Placental epithelial cell (primary cell): ENCODE measurements around the genes FAM13C, CCDC6 and TMEM26.

DNA sequence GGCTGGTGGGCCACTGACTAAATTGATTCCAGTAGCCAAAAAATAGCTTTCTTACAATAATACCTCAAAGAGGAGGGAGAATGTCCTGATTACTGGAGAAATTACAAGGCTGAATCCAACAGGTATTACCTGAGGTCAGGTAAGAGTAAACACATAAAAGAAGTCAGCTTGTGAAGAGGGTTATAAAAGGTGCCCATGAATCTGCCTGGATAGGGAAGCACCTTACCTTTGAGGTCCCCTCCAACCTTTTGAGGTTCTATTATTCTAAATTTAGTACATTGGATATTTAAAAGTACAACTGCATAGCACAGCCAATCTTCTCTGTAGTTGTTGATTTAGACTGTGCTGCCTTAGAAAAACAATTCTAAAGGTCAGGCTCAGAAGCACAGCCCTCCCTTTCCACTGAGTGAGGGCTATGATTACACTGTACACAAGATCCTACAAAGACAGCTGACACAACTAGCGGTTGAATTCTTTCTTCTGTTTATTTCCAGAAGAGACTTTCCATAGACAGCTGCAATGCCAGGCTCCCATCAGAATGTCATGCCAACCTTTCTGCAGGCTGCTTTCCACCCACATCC lies 39.5 kb downstream of the FAM13C start:
- CAGE, long polyA plus RNA = no peak

- CAGE, long polyA plus RNA = no peak
Observed at GRCh38 chr10:59362344-59363552, at the start of gene FAM13C. Gene FAM13C, minus strand, starts transcription at chr10:59362549.

GRCh38 chr10:59366153-59366514 lies 3.8 kb upstream of the FAM13C start:
- CAGE, long polyA plus RNA = no peak

GRCh38 chr10:59801297-59801932 lies 48.2 kb upstream of the MRLN start:
- CAGE, long polyA plus RNA = no peak

DNA sequence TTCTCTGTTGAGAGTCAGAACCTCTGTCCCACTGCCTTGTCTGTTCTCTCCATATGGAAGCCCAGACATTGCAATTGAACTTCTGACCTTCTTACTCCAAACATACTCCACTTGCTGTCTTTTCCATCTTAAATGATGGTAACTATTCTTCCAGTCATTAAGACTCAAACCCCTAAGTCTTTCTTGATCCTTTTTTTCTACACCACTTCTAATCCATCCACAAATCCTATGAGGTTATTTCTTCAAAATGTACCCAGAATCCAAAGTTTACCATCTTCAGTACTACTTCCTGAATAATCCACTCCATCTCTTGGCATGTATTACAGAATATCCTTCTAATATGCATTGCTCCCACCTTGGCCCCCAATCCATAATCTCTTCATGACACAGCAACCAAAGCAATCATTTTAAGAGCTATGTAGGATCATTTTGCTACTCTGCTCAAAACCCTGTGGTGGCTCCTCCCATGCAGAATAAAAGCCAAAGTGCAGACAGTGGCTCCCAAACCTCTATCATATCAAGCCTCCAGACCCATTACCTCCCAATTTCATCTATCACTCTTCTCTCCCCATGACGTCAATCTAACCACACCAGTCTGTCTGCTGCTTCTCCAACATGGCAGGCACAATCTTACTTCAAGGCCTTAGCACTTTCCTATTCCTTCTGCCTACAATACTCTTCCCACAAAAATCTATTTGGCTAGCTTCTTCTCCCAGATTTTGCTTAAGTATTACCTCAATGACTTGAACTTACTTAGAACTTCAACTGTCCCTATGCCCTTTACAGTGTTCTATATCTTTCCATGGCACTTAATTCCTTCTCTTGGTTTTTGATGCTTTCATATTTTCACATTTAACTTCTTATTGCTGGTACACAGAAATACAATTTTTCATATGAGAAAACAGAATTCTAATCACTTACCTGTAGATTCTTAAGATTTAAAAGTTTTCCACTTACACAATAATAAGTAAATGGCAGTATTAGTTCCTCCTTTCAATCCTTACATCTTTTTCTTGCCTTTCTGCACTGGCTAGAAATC lies 65.5 kb downstream of the CCDC6 start:
- CAGE, long polyA plus RNA = no peak

DNA sequence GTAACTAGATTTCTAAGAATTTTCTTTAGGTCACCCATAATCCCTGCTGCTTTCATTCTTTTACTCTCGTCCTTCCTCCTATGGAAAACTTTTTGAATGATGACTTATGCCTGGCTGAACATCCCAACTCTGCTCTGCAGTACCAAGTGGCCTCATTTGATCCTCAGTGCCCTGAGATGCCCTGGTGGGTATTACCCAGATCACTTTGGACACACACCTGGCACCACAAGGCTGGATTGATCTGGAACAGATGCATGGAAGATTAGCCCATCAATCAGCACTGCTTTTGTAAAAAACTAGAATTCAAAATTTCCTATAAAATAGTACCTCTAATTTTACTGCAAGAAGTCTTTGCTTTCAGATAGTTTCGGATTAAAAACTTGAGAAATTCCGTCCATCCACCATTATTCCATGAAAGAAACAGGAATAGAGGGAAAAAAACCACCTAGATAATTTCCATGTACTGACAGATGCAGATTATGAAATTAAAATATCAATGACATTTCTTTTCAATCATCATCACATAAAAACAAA lies 8.5 kb downstream of the CCDC6 start:
- CAGE, long polyA plus RNA = no peak

GRCh38 chr10:59906089-59907096 lies at the start of gene CCDC6:
Gene CCDC6, minus strand, starts transcription at chr10:59906556.
- CAGE, long polyA plus RNA = no peak

- CAGE, long polyA plus RNA = no peak
Observed at GRCh38 chr10:59960794-59961122, 54.4 kb upstream of the CCDC6 start.

DNA sequence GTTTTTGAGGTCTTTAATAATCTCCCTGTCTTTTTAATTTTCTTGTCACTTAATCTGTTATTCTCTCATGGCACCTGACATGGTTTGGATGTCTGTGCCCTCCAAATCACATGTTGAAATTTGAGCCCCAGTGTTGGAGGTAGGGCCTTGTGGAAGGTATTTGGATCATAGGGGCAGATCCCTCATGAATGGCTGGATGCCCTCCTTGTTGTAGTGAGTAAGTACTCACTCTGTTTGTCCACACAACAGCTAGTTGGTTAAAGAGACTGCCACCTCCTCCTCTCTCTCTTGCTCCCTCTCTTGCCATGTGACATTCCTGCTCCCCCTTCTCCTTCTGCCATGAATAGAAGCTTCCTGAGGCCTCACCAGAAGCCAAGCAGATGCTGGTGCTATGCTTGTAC lies 239.3 kb downstream of the ANK3 start:
- CAGE, long polyA plus RNA = no peak

- CAGE, long polyA plus RNA = no peak
Observed at GRCh38 chr10:60281798-60282476, 107.7 kb downstream of the ANK3 start.

DNA sequence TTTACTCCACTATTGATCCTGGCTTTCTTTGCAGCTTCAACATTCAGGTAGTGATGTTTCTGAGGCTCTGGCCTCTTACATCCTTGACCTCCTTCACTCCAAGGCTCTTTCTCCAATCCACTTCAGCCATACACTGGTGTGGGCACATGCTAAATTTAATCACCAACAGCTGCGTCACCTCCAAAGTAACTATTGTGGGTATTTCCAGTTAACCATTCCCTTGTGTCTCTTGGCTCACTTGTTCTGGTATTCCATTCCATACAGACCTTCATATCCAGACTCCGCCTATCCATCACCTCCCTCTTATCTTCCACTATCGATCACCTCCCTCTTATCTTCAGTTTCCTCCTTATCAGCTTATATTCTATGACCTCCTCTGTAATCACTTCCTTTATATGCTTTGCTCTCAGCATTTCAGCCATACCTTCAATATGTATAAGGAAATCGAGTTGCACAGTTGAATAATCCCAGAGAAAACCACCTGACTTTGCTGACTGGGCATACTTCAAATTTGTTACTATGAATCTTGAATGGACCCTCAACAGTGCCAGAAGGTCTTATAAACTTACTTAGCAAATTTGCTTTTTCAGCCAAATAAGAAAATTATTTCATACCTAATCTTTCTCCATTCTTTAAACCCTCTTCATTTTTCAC lies 32.4 kb downstream of the ANK3 start:
- CAGE, long polyA plus RNA = no peak

GRCh38 chr10:60627758-60628321 lies 150.4 kb upstream of the CDK1 start:
- CAGE, long polyA plus RNA = no peak

- CAGE, long polyA plus RNA = no peak
Observed at GRCh38 chr10:60914518-60915091, 29.4 kb downstream of the RHOBTB1 start.

DNA sequence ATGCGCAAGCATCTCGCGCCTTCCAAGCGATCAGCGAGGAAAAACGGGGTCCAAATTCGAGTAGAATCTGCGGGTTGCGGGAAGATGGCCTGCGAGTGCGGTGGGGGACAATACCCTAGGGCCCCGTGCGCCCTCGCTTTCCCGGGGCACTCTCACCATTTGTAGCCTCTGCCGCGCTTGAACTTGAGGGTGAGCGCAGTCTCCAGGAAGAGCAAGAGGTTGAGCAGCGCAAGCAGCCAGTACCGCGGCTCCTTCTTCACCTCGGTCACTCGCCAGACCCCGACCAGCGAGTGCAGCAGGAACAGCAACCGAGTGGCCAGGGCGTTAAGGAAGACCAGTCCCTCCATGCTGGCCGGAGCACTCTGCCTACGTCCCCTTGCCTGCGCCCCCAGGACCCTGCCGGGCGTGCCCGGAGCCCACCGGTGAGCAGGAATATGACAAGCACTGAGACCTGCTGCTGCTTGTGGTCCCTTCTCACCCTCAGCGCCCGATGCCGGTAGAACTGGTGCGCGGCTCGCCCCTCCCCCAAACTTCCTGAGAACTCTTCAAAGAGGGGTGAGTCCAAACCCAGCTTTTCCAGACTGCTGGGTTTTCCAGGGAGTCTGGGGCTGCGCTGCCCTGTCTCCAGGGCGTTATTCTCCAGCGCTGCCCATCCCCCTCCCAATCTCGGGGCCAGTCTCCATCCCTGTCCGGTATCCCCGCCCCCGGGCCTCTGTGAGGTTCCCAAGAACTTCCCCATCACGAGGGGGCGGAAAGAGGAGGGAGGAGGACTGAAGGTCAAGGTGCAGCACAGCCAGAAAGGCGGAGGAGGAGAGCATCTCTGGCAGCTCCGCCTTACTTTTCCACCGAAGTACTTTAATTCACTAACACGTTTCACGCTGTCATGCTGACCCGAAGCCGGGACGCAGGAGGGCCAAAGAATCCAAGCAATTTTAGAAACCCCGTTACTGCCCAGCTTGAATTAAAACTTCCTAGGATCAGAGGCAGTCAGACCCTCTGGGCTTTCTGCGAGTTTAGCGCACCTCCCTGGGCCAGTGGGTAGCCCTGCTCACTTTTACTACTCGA lies at the start of gene TMEM26:
TSS of gene TMEM26 (minus strand) at position 647 of the 1,065 bp plus-strand sequence.
- CAGE, long polyA plus RNA = no peak

DNA sequence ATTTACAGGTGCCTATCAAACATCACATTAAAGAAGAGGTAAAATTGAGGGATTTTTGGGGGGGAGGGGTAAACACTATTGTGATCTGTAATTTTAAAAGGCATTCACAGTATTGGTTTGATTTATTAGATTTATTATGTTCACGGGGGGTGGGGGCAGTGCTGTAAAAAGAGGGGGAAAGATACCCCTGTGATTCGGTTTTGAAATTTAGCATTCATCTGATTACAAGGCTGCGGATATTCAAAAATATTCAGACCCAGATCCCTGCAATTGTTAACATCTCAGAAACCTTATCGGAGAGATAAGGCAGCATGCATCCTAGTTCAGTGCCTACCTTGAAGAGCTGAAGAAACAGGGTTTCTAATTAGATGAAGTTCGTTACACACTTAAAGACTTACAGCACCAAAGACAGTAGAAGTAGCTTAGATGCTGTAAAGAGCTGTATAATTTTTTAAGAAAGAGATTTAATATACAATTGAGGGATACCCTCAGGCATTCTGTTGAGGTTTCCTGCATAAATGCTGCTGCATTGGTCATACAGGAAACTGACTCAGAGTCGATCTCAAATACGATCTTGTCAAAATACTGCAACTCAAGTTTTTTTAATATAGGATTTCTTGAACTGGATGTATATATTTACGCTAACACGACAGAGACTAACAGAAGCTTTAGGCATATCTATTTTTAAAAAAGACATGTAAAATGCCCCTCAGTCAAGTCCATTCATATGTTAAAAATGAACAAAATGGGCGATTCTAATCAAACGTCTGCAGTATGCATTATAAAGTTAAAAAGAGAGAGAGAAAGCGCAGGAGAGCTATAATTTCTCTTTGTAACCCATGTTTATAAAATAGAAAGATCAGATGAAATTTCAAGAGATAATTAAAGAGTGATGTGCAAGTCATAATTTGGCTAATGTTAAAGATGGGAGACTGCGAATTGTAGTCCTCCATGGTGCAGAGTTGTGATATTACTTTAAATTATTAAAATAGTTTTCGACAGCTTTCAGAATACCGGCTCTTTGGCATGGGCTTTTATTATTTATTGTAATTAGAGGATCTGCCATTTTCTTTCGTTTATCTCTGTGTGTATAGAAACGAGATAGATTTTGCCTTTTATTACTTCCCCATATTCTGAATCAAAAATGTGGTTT lies 2.4 kb upstream of the ARID5B start:
- CAGE, long polyA plus RNA = no peak

GRCh38 chr10:61899879-61900974 lies 1.3 kb upstream of the ARID5B start:
- CAGE, long polyA plus RNA = no peak

- CAGE, long polyA plus RNA = no peak
Observed at GRCh38 chr10:61942862-61943611, 41.5 kb downstream of the ARID5B start.

- CAGE, long polyA plus RNA = no peak
Observed at GRCh38 chr10:61986585-61987118, 85.2 kb downstream of the ARID5B start.

DNA sequence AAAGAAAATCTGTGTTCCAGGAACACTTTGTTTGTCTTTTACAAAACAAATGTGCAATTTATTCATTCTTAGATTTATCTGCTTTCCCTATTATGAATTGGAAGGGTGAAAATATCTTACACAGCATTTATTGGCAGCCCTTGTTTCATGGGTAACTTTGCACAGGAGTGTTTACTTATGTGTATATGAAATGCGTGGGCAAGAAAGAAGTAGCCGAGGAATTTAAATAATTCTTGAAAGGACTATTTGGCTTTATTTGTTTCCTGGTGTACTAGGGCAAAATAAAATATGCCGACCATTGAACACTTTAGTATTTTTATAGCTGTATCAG lies 93.6 kb downstream of the ARID5B start:
- CAGE, long polyA plus RNA = no peak

DNA sequence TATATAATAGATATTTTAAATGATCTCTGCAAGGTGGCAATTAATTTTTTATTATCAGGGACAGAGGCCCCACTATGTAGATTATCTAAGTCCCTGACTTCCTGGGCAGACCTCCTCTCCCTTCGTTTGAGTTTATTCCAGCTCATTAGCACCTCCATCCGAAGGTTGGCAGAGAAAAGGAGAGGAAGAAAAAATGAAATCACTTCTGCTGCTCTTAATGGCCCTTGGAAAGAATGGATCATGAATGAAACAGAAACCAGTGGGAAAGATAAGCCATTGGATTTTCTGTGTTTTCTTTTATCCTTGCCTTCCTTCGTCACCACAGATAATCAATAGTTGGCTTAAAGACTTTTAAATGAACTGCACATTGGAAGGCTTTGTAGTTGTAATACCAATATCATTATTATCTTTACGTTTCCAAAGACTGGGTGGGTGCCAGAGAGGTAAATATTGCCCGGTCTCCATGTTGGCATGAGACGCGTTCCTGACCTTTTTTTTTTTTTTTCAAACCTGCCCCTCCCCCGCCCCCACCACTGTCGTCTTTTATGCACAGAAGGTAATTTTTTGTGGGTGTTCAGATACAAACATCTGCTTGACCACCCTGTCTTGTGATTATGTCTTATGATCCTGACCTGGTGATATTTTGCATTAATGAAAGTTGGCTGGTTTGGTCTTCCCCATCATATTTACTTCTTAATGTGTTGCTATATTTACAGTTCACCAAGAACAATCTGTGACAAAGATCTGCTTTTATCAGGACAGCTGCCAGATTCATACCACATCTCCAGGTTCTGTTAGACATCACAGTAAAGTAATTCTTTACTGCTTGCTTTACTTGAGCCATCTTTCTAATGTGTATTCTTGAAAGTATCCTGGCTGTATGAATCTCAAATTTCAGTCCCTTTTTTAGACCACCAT lies 116.9 kb downstream of the ARID5B start:
- CAGE, long polyA plus RNA = no peak